Skeletal muscle tissue (tissue), 7 donors: Measurements from ENCODE around the gene LGALS8.

GRCh38 chr1:236517309-236517740 is 6.5 kb upstream of the LGALS8 start:
- PRO-cap, 3 experiments: no peak in any of the 3 experiments
- RAMPAGE, long total RNA: no peak
- RRBS, 2 experiments: no CpG with 5 or more reads among the region's 3 CpGs

GRCh38 chr1:236522845-236524159 is at the start of gene LGALS8:
LGALS8 (plus strand) TSS chr1:236523982.
- PRO-cap, 3 experiments: peak in 3 of 3 experiments; most common plus-strand start chr1:236523985 (in 3); most common minus-strand start chr1:236523836 (in 2)
- RAMPAGE, long total RNA: start-site peak on the plus strand at chr1:236523982-236524024, 87 and 47 reads in 2 replicates
- RRBS, 2 experiments: 1 to 2% methylated on average over 13 to 17 of the region's 62 CpGs

DNA sequence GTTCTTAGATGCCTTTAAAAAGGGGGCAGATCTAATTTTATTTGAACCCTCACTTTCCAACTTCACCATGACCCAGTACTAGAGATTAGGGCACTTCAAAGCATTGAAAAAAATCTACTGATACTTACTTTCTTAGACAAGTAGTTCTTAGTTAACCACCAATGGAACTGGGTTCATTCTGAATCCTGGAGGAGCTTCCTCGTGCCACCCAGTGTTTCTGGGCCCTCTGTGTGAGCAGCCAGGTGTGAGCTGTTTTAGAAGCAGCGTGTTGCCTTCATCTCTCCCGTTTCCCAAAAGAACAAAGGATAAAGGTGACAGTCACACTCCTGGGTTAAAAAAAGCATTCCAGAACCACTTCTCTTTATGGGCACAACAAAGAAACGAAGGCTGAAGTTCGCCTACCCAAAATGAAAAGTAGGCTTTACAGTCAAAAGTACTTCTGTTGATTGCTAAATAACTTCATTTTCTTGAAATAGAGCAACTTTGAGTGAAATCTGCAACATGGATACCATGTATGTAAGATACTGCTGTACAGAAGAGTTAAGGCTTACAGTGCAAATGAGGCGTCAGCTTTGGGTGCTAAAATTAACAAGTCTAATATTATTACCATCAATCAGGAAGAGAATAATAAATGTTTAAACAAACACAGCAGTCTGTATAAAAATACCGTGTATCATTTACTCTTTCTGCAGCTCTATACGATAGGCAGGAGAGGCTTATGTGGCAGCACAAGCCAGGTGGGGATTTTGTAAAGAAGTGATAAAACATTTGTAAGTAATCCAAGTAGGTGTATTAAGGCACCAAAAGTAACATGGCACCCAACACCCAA is 26.4 kb downstream of the LGALS8 start:
- PRO-cap, 3 experiments: no peak in any of the 3 experiments
- RAMPAGE, long total RNA: no peak
- RRBS, 2 experiments: no CpG with 5 or more reads among the region's 8 CpGs

DNA sequence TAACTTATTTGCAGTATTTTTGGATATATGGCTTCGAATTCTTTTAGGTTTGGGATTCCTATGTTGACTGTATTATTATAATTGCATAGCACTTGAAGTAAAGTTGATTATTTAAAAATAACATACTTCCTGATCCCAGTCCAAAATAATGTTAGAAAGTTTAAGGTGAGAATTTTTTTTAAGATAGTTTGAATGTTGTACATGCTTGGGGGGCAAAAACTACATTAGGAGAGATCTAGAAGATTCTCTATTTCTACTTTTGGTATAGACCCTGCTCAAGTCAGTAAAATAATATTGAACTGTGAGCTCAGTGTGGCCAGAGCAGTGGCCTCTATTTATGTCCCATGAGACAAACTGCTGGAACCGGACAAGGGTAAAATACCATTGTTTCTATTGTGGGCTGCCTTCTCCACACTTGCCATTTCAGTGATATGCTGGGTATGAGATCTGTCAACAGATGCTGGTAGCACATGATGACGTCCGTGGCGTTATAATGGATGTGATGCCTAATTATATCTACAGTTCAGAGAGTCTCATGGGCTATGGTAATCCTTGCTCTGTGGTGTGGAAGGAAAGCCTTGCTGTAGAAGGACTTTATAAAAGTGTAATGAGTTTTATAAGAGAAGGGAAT is 2.3 kb downstream of the ACTN2 start:
- PRO-cap, 3 experiments: peak in 2 of 3 experiments; most common plus-strand start position 519 of the sequence (in 2); most common minus-strand start position 421 of the sequence (in 1)
- RAMPAGE, long total RNA: no peak
- RRBS, 2 experiments: no CpG with 5 or more reads among the region's 5 CpGs

DNA sequence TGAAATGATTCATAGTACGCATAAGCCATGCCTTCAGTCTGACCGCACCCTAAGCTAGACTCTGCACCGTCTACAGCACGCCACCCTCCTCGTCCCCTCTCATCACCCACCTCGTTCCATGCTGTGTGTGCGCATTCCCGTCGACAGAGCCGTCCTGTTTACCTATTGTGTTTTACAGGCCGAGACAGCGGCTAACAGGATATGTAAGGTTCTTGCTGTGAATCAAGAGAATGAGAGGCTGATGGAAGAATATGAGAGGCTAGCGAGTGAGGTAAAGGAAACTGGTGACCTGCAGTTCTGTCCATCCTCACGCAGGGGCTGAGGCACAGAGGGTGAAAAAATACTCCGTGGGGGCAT is 50.6 kb downstream of the ACTN2 start:
- PRO-cap, 3 experiments: no peak in any of the 3 experiments
- RAMPAGE, long total RNA: no peak
- RRBS, 2 experiments: no CpG with 5 or more reads among the region's 15 CpGs

- PRO-cap, 3 experiments: no peak in any of the 3 experiments
- RAMPAGE, long total RNA: no peak
- RRBS, 2 experiments: no CpG with 5 or more reads among the region's 17 CpGs
These were observed 43.8 kb upstream of the MTR start for GRCh38 chr1:236751196-236751805.

GRCh38 chr1:237011276-237011871 is 7.1 kb upstream of the MT1HL1 start:
- PRO-cap, 3 experiments: no peak in any of the 3 experiments
- RAMPAGE, long total RNA: no peak
- RRBS, 2 experiments: no CpG with 5 or more reads among the region's 5 CpGs

- PRO-cap, 3 experiments: no peak in any of the 3 experiments
- RAMPAGE, long total RNA: no peak
- RRBS, 2 experiments: no CpG with 5 or more reads among the region's 6 CpGs
These were observed 171.5 kb upstream of the ZP4 start for GRCh38 chr1:238062115-238062744.

GRCh38 chr1:239387394-239387752 is 1.0 kb downstream of the CHRM3 start:
- PRO-cap, 3 experiments: no peak in any of the 3 experiments
- RAMPAGE, long total RNA: no peak
- RRBS, 2 experiments: 2% methylated on average over 10 of the region's 25 CpGs

DNA sequence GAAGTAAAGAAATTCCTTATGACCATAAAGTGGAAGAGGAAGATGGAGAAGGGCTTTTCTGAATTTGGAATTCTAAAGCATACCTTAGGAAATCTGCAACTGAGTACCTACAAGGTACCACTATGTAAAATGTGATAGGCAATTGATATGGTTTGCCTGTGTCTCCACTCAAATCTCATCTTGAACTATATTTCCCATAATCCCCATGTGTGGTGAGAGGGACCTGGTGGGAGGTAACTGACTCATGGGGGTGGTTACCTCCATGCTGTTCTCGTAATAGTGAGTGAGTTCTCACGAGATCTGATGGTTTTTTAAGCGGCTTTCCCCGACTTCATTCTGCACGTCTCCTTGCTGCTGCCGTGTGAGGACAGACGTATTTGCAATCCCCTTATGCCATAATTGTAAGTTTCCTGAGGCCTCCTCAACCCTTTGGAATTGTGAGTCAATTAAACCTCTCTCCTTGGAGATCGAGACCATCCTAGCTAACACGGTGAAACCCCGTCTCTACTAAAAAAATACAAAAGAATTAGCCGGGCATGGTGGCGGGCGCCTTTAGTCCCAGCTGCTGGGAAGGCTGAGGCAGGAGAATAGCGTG is 21.6 kb downstream of the CHRM3 start:
- PRO-cap, 3 experiments: no peak in any of the 3 experiments
- RAMPAGE, long total RNA: no peak
- RRBS, 2 experiments: no CpG with 5 or more reads among the region's 14 CpGs

DNA sequence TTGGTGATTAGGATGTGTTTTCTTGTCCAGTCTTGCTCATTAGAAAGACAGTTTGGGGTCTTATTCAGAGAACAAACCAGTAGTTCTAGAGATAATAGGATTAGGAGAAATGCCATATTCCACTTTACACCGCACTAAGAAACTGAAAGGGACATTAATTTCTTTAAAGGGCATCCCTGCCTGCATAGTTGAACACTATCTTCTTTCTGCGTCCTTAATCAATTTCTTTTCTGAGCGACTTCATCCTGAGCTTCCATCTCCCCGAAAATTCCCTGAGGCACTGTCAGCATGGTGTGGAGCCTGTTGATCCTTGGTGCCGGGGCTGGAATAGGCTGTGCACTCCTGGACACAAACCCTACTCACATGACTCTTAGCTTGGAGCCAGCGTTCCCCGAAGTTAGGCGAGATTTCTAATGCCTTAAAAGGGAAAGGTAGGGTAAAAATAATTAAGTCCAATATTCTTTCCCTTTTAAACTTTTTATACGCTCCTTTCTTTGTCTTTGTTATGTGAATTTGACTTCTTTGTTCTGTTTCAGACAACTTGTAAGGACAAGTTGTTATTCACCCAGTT is 282.5 kb downstream of the CHRM3 start:
- PRO-cap, 3 experiments: no peak in any of the 3 experiments
- RAMPAGE, long total RNA: no peak
- RRBS, 2 experiments: no CpG with 5 or more reads among the region's 9 CpGs

DNA sequence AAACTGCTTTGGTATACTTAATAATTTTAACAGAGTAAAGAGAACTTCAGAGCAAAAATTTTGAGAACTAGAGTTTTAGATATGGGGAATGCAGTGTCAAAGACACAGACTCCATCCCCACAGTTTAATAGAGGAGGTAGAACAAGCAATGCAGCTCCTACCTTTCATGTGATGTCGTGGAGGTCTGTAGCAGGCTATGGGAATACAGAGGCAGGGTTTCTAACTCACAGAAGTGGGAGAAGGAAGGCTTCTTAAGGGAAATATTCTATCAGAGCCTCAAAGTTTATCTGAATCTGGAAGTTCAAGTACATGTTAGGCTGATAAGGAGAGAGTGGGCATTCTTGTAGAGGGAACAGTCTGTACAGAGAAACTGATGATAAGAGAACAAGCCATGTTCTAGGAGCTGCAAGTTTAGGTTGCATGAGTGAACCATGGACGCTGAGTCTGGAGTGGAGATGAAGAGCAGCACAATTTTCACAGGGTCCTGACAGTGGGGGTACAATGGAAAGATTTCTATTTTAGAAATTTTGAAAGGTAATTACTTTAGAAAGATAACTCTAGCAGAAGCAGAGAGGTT is 344.0 kb downstream of the CHRM3 start:
- PRO-cap, 3 experiments: no peak in any of the 3 experiments
- RAMPAGE, long total RNA: no peak
- RRBS, 2 experiments: no CpG with 5 or more reads among the region's 2 CpGs

- PRO-cap, 3 experiments: no peak in any of the 3 experiments
- RAMPAGE, long total RNA: no peak
- RRBS, 2 experiments: no CpG with 5 or more reads among the region's 15 CpGs
These were observed 277.4 kb upstream of the FMN2 start for GRCh38 chr1:239814002-239814969.

DNA sequence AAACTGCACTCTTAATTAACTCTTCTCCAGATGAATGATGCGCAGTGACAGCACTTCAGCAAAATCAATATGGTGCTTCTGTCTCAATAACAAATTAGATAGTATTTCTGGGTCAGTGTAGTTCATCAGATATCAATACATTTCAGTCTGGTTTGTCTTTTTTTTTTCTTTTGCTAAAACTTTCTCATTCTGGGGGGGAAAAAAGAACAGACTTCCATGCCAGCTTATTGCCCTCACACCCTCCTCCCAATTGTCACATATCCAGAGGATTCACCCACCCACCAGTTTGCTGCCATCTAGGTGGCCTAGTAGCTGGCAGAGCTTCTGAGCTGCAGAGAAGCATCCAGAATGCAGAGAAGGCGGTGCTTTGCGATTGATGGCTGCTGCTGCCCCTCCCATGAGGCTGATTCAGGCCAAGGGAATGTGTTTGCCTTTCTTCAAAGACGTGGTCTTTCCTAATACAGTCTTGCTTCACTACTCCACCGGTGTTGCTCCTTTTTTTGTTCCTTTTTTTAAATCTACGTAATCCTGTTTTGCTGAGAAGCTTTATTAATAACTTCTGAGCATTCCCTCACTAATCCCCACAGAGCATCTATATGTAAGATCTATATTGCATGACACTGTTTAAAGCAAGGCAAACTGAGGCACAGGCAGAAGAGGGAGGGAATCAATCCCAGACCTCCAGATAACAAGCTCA is 275.7 kb upstream of the FMN2 start:
- PRO-cap, 3 experiments: no peak in any of the 3 experiments
- RAMPAGE, long total RNA: no peak
- RRBS, 2 experiments: no CpG with 5 or more reads among the region's 6 CpGs

DNA sequence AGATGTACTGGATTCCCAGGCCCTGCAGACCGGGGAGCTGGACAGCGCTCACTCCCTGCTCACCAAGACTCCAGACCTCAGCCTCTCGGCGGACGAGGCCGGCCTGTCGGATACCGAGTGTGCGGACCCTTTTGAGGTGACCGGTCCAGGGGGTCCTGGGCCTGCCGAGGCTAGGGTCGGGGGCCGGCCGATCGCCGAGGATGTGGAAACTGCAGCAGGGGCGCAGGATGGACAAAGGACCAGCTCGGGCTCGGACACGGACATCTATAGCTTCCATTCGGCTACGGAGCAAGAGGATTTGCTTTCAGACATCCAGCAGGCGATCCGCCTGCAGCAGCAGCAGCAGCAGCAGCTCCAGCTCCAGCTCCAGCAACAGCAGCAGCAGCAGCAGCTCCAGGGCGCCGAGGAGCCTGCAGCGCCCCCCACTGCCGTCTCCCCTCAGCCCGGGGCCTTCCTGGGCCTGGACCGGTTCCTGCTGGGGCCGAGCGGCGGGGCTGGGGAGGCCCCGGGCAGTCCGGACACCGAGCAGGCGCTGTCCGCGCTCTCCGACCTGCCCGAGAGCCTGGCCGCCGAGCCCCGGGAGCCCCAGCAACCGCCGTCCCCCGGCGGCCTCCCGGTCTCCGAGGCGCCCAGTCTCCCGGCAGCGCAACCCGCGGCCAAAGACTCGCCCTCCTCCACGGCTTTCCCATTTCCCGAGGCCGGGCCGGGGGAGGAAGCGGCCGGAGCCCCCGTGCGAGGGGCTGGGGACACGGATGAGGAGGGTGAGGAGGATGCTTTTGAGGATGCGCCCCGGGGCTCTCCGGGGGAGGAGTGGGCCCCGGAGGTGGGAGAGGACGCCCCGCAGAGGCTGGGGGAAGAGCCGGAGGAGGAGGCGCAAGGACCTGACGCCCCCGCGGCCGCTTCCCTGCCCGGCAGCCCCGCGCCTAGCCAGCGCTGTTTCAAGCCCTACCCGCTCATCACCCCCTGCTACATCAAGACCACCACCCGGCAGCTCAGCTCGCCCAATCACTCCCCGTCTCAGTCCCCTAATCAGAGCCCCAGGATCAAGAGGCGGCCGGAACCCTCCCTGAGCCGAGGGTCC is 1.1 kb downstream of the FMN2 start:
- PRO-cap, 3 experiments: no peak in any of the 3 experiments
- RAMPAGE, long total RNA: no peak
- RRBS, 2 experiments: 2 to 3% methylated on average over 61 of the region's 88 CpGs

DNA sequence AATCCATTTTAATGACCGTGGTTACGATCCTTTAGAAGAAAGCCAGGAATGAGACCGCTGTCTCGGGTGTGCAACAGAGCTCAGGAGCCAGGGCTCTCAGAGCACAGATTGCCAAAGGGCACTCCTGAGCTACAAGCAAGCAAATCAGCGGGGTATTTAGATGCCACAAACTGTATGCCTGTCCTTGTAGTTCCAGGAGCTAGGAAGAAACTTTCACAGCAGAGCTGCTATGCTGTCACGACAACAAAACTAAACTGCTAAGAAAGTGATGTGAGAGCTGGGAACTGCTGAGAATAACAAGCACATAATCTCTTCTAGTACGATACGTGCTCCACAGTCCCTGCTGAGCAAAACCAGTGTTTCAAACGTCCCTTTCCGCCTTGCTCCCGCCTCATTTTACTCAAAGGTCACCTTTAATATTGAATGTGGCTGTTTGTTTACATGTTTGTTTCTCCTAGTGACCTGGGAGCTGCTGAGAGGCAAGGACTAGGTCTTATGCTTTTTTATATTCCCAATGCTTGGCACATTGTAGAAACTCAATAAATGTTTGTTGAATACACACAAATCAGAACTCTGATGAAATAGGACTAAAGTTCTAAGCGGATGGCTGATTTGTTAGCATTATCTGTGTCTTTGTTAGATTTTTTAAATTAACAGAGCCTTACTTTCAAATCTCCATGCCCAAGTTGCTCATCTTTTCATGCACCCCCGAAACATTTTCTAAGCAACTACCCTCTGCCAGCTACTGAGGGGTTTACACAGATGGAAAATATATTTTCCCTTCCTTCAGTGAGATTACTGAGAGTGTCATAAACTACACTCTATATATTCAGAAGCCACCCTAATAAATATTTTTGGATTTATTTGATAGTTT is 14.6 kb downstream of the GREM2 start:
- PRO-cap, 3 experiments: no peak in any of the 3 experiments
- RAMPAGE, long total RNA: no peak
- RRBS, 2 experiments: no CpG with 5 or more reads among the region's 13 CpGs

DNA sequence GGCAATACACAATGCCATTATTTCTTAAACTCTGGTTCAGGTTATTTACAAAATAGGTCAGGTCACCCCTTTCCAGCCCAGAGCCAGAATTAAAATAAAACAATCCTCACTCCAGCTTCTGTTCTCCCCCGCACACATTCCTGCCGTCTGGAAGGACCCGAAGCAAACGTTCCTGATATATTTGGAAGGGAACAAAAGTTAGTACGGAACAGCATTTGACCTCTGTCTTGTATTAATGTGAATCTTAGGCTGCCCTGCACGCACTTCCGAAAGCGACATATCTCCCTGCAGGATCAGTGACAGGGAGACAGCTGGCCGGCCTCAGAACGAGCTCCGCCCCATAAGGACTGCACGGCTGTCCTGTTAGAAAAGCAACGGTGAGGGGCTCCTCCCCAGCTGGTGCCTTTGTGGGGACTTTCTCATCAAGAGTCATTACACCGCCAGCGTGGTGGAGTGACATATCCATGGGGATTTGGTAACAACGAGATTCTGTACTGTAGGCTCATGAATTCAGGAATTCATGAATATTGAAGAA is 7.9 kb upstream of the GREM2 start:
- PRO-cap, 3 experiments: no peak in any of the 3 experiments
- RAMPAGE, long total RNA: no peak
- RRBS, 2 experiments: no CpG with 5 or more reads among the region's 16 CpGs

GRCh38 chr1:241640796-241641681 is 870 bp upstream of the CHML start:
- PRO-cap, 3 experiments: no peak in any of the 3 experiments
- RAMPAGE, long total RNA: no peak
- RRBS, 2 experiments: no CpG with 5 or more reads among the region's 13 CpGs

DNA sequence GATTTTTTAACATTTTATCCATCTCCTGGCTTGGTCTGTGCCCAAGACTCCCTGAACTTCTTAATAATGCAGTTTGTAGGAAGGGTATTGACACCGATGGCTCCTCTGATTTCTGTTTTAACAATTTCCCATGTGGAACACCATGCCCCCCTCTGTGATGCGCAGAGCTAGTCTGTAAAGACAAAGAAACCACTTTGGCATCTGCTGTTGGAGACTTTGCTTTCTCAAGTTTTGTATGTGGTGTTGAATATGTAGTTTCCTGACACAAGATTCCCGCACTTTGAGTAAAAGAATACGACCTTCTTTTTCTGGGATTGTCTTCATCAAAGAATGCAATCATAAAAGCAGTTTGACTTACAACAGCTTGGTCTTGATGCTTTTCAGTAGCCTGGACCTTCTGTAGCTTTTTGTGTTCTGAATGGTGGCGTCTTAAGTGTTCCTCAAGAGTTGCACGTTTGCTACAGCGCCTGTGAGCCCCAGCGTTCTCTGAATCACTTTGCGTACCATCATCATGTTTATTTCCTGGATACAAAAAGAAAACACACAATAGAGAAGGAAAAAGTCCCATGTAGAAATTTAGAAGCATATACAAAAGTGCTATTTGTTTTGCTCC is 69.1 kb downstream of the CEP170 start:
- PRO-cap, 3 experiments: no peak in any of the 3 experiments
- RAMPAGE, long total RNA: no peak
- RRBS, 2 experiments: no CpG with 5 or more reads among the region's 9 CpGs

- PRO-cap, 3 experiments: no peak in any of the 3 experiments
- RAMPAGE, long total RNA: no peak
These were observed 19.6 kb downstream of the CEP170 start for GRCh38 chr1:243235459-243235880.